ENCODE results near the gene CDKL5.

GRCh38 chrX:16578207-16578653, 71.7 kb upstream of the S100G start:
- RRBS, 2 experiments = no CpG with 5 or more reads among the region's 2 CpGs

DNA sequence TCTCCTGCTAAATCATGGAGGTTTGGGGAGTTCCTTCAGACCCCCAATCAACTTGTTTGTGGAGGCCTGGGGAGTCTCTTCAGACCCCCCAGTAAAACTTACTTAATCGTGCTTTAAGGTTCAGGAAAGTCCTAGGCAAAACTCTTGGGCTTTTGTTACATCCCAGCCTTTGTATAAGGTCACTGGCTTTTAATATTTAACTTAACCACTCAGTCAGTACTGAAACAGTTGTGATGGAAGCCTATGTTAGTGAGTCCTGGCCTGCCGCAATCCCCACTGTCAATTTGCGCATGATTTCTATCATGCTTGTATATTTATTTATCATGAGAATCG, 6.9 kb downstream of the SYAP1 start:
- RRBS, 2 experiments = no CpG with 5 or more reads among the region's 4 CpGs

GRCh38 chrX:16818372-16818891, 32.2 kb downstream of the TXLNG start:
- RRBS, 2 experiments = no CpG with 5 or more reads among the region's 3 CpGs

- RRBS, 2 experiments = no CpG with 5 or more reads among the region's 1 CpG
Measured at GRCh38 chrX:17173311-17173529, 201.8 kb upstream of the NHS start.

DNA sequence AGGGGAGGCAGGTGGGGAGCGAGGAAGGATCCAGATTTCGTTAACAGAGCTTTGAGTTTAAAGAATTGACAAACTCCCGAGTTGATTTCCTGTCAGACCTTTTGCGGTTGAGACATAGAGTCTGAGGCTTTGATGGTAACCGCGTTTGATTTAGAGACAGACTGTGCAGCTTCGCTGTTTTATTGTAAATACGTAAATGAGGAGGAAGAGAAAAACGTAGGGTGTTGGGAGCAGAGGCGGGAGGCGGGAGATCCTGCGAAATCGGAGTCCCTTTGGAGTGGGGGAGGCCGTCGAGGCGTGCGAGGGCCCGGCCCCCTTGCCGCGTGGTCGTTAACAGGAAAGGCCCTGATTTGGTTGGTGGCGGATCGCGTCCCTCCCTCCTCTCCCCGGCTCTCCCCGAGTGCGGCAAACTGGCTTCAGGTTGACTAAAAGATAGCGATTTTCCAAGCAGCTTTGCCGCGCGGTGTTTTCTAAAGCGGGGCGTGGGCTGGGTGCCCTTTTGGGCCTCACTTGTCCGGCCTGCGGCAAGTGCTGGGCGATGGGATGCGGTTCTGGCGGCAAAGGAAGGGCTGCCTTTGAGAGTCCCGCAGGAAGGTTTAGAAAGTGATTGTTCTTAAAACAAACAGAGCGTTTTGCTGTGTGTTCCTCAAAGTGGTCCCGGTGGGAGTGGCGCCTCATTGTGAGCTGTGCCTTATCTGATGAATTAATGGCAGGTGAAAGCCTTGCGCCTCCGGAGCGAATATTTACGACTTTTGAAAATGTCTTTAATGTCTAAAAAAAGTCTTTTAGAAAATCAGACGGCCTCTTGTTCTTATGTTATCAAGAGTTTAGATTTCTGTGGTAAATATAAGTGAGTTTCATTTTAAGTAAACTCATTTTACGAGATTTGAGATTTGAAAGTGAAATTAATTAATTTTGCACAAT, 941 bp downstream of the SCML1 start:
- RRBS, 2 experiments = 1 to 7% methylated on average over 8 of the region's 48 CpGs

DNA sequence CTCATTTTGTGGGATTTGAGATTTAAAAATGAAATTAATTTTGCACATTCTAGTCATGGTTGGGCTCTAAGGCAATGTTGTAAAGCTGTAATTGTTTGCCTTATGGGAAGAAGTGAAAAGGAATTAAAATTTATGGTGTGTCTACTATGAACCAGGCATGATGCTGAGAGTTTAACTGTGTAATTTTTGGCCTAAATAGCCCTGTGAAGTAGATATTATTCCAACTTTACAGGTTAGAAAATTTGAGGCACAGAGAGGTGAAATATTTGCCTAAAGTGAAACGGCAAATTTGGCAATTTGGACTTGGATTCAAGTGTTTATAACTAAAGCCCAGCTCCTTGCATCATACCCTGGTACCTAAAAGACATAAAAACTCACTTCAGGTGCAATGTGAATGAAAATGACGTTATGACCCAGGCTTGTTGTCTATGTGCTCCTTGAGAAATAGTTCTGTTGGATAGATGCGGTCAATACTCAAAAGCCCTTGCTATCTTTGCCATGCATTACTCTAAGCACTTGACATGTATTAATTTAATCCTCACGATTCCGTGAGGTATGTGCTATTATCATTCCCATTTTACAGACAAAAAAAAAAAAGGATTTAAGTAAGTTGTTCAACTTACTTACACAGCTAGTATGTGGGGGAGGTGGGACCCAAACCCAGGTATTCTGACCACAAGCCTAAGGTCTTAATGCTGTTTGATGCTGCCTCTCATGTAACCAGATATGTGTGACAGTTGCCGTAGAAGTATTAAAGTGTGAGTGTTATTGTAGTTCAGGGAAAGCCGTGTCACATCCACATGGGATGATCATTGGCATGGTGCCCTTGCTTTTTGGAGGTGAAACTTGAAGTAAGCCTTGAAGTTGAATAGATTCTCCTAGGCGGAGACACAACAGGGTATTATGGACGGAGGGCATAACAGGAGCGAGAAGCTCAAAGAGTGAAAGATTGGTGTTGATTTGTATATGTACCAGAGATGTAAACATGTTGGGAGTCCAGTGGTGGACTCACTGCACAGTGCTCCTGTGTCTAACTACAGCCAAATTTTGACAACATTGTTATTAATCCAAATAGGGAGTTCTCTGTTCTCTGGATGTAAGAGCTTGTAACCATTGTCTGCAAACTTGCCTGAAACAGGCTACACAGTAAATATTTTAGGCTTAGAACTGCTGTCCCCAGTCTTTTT, 3.0 kb downstream of the SCML1 start:
- RRBS, 2 experiments = no CpG with 5 or more reads among the region's 10 CpGs

GRCh38 chrX:17754234-17754715, 17.0 kb downstream of the SCML1 start:
- RRBS, 2 experiments = no CpG with 5 or more reads among the region's 3 CpGs

DNA sequence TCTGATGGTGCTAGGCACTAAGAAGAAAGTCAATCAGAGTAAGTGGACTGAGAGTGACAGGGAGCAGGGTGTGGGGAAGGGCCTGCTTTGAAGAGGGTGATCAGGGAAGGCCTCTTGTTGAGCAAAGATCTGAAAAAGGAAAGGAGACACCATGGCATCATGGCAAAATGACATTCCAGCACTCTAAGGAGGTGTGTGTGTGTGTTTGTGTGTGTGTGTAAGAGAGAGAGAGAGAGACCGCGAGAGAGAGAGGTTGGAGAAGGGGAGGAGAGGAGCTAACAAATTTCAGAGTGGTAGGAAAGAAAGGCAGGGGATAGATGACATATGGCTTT, 39.8 kb downstream of the RAI2 start:
- RRBS, 2 experiments = no CpG with 5 or more reads among the region's 2 CpGs

- RRBS, 2 experiments = under 1 to 6% methylated on average over 37 of the region's 116 CpGs
Measured at GRCh38 chrX:17860183-17861155, 629 bp downstream of the RAI2 start.

GRCh38 chrX:18425477-18426466, at the start of gene CDKL5:
TSS of gene CDKL5 (plus strand) at chrX:18425608.
- RRBS, 2 experiments = under 1 to 3% methylated on average over 22 of the region's 94 CpGs

DNA sequence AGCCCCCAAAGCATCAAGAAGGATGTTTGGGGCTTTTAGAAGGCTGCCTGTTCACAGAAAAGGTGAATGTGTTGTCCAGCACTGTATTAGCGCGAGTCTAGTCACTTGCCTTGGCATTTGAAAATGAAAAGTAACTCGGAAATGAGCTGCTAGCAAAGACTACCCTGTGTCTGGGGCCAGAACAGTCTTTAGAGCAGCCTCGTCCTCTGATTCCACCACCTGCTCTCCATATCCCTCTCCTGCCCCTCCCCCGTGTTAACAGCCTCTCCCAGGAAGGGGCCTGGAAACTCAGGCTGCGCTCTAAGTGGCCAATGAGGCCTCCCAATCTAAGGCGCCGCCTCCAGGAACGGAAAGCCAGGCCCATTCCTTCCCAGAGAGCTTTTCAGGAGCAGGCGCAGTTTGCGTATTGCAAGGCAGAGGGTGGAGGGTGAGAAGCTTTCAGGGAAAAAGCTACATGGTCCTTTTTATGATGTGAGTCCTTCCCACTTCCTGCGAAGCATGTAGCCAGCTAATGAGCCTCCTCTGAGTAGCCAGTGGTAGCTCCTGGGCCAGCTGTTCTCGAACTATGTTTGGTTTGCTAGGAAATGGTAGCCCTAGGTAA, 31.2 kb downstream of the RS1 start:
- RRBS, 2 experiments = no CpG with 5 or more reads among the region's 13 CpGs

DNA sequence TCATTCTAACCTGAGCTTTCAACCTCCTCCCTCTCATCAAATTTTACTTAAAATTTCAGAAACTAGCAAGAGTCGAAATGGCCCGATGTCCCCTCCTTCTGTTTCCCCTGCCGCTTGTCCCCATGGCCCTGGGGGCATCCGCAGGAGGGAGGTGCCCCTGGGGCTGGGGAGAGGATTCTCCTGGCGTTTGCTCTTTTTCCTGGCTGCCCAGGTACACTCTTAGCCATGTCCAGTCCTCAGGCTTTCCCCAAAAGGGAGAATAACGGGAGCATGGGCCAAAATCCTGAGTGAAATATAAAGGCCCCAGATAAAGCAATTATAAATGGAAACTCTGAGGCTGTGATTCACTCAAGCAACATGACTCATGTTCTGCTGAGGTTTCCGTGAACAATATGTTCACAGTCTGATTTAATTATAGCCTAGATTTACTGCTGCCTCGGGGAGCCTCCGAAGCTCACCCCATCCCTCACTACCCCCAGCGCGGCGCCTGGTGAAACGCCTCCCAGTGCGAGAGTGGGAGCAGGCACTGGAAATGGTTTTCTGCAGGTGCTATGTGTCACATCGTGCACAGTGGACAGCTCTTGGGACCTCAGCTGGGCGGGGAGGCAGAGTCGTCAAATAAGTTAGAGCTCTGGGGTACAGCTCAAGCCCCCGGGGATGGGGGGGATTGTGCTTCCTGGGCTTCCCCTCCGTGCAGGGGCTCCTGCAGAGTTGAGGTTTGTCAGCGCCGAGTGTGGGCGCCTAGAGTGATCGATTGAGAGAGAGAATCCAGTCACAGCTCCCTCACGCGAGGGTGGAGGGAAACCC, 110.8 kb downstream of the PHKA2 start:
- RRBS, 2 experiments = no CpG with 5 or more reads among the region's 25 CpGs

DNA sequence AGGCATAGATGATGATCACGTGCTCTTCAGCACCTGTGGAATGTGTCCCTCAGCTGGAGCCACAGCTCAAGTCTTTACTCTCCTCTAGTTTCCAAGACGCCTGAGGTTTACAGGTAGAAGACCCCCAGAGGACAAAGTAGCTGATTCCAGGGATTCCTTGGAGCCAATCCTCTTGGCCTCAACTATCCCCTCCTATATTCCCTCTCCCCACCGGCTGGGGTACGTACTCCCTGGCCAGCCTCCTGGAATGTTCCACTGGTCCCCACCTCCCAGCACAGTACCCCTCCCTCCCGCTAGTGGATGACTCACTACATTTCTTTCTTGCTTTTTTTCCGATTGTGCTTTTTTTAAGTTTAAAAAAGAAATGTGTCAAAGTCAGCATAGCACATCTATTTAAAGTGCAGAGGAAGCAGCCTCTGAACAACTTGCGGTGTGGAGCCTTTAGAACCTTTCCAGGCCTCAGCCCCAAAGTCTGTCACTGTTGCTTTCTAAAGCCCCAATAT, 98.4 kb downstream of the PHKA2 start:
- RRBS, 2 experiments = no CpG with 5 or more reads among the region's 7 CpGs

DNA sequence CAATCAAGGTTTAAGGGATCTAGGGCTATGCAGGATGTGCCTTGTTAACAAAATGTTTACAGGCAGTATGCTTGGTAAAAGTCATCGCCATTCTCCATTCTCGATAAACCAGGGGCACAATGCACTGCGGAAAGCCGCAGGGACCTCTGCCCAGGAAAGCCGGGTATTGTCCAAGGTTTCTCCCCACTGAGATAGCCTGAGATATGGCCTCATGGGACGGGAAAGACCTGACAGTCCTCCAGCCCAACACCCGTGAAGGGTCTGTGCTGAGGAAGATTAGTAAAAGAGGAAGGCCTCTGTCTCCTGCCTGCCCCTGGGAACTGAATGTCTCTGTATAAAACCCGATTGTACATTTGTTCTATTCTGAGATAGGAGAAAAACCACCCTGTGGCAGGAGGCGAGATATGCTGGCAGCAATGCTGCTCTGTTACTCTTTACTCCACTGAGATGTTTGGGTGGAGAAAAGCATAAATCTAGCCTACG, 3.8 kb downstream of the PHKA2 start:
- RRBS, 2 experiments = no CpG with 5 or more reads among the region's 10 CpGs

- RRBS, 2 experiments = no CpG with 5 or more reads among the region's 18 CpGs
Measured at GRCh38 chrX:19344424-19345075, 823 bp downstream of the PDHA1 start.

DNA sequence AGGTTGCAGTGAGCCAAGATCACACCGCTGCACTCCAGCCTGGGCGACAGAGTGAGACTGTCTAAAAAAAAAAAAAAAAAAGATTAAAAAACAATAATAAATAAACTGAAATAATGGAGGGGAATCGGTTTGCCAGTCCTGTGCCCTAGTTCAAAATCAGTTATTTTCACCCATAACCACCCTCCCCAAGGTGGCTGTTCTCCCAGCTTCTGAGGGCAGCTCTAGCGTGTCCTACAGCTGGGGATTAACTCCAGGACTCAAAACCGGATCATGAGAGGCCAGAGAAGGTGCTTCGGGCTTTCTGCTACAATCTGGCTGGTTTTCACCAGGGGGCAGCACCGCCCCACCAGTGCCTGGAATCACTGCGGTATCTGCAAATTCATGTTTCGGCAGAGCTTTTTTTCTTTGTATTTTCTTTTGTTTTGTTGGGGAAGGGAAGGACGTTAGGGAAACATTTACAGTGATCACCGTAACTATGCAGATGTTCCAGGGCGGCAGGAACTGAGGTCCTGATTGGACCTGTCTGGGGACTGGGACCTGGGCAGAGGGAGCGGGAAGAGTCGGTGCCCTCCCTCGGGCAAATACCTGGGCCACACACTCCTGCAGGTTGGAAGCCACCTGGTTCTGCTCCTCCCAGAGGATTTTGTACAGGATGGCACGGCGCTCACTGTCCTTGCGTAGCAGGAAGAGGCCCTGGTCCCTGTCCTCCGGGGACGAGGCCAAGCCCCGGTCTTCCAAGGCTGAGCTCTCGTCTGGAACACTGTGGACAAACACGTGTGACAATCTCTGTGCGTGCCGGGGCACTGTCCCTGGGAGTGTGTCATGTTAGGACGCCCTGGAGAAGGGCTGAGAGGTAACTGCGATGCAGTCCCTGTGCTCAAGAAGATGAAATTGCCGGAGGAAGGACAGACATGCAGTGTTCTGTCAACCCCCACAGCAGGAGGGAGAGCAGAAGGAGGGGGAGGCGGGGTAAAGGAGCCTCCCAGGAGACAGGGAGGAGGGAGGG, 28.6 kb downstream of the PDHA1 start:
- RRBS, 2 experiments = 83 to 89% methylated on average over 6 of the region's 29 CpGs

DNA sequence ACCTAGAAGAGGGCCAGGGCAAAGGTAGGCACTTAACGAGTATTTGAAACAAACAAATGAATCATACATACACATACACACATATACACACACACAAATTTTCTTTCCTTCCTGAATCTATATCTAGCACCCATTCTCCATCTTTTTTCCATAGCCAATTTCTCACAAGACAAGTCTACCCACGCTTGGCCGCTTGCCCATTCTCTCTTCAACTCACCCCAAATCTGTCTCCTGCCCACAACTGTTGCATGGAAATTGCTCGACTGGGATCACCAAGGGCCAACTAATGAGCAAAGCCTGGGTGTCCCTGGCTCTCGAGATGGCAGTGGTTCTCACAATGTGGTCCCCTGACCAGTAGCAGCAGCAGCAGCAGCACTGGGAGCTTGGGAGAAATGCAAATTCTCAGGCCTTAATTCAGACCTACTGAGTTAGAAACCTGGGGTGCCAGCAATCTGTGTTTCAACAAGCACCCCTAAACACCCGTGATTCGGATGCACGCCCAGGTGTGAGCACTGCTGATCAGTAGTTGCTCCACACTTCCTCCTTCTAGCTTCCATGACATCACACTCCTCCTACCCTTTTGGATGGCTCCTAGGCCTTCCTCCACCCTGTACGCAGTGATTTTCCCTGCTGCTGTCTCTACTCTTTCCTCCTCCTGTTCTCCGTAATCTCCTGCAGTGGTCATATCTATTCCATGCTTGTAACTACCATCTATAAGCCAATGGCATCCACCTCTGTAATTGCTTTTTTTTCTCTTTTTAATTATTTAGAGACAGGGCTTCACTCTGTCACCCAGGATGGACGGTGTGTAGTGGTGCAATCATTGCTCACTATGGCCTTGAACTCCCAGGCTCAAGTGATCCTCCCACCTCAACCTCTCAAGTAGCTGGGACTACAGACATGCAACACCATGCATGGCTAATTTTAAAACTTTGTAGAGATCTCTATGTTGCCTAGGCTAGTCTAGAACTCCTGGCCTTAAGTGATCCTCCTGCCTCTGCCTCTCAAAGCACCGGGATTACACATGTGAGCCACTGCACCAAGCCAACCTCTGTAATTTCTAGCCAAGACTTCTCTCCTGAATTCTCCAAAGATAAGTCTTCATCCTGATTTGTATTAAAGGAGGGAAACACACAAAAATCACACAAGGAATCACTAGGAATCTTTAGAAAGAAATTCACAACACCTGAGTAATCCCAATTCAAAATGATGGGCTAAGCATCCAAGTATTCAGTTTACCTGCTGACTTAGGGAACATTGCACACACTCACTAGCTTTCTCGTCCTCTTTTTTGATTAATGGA, 65.3 kb upstream of the MAP3K15 start:
- RRBS, 2 experiments = no CpG with 5 or more reads among the region's 13 CpGs

DNA sequence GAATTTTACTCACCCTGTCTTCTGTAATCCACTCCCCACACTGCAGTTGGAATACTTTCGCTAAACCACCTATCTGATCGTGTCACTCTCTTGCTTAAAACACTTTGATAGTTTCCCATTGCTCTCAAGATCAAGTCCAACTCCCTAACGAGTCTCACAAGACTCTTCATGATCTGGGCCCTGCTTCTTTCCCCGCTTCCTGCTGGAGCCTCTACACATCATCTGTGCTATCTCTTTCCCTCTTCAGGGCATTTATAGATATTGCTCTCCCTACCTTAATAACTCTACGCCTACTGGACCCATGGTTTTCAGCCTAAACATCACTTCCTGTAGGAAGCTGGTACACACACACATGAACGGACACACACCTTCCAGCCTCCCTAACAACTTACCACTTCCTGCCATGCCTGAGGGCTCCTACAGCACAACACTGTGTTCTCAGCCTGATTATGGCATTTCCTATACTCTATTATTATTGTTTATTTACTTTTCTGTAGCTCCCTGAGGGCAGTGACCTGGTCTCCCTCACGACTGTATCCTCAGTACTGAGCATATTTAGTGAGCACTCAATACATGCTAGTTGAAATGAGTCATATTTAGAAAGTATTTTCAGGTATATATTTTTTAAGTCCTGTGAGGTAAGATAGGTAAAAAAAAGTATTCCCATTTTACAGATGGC, 163.6 kb upstream of the MAP3K15 start:
- RRBS, 2 experiments = no CpG with 5 or more reads among the region's 7 CpGs

Data from Panc1 (cell line).